Subcutaneous preadipocyte (primary cell): ENCODE results near the genes CTSK, CTXND2, S100A10, RPTN, LCE1C and LCE7A.

DNA sequence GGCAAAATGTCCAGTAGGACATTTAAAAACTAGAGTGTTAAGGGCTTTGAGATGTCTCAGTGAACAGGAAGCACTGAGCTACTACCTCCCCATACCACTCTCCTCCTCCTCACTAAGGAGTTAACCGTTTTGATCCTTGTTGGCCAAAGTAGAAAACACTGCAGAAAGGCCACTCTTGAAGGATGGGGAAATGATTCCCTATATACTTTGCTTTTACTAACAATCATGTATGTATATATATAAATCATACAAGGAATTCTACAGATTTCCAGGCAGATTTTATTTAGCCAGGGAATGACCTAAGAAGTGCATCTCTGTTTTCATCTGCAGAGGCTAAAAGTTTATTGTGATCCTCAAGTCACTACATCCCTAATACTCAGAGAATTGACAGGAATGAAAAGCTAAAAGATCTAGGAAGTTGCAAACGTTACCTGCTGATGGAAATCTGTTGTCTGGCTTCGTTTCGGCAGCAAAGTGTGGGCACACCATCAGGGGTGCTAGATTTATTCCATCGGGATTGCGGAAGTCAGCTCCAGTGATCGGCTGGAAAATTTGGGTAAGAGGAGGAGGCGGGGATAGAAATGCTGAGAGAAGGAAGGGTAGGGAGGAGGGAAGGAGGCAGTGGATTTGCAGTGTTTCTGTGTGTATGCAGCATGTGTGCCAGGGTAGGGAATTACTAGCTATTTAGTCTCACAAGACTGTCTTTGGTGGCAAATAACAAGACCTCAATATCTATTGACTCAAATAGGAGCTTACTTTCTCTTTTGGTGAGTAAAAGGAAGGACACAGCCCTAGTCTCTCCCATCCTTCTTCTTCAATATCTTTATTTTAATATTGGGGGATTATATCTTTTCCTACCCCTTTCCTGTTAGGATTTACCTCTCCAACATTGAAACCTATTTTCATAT is at the start of gene CTSK:
Gene CTSK (minus strand): TSS at position 478 of the 908 bp plus-strand sequence.
- CAGE, long polyA plus RNA = start-site peak on the minus strand centred at position 535 of the sequence, 63 bp wide, 5,049 and 2,469 reads in 2 replicates

GRCh38 chr1:150887001-150887312 is at the start of gene CTXND2:
CTXND2 (plus strand) TSS chr1:150887136.
- CAGE, long polyA plus RNA = no peak

GRCh38 chr1:150965035-150965769 is 9.4 kb downstream of the CERS2 start:
- CAGE, long polyA plus RNA = no peak

DNA sequence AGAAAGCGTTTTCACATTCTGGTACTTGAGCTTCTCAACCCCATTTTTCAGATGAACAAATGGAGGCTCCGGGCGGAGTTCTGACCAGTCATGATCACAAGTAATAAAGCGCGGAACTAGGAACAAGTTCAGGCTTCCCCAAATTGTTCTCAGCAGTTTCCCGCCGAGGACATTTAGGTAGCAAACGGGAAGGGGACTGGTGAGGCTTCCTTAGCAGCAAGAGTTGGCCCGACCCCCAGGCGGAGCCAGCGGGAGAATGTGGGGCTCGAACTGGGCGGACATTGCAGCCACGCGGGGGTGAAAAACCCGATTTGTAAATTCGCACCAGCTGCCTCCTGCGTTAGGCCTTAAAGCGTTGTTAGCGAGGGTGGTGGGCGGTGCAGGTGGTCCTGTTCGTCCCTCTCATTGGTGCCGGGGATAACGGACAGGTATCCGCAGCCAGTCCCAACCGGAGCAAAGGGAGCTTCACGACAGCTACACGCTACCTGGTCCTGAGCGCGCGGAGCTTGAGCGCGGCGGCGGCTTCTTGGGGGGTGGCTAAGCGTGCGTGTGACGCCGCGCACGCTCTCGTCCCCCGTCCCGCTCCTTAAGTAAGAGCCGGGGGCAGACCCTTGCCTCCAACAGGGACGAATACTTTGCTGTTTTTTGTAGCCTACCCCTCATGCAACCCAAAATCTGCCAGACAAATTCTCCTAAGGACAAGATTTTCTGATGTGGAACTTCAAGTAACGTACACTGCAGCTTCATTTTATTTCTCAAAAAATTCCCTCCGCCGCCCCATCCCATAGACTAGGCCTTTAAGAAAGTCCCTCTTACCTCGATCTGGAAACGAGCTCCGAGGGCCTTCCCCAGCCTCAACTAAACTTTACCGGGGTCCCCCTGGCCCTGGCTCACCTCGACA is 15.2 kb downstream of the SEMA6C start:
- CAGE, long polyA plus RNA = no peak

GRCh38 chr1:151248848-151249222 is 5.7 kb upstream of the PSMD4 start:
- CAGE, long polyA plus RNA = no peak

DNA sequence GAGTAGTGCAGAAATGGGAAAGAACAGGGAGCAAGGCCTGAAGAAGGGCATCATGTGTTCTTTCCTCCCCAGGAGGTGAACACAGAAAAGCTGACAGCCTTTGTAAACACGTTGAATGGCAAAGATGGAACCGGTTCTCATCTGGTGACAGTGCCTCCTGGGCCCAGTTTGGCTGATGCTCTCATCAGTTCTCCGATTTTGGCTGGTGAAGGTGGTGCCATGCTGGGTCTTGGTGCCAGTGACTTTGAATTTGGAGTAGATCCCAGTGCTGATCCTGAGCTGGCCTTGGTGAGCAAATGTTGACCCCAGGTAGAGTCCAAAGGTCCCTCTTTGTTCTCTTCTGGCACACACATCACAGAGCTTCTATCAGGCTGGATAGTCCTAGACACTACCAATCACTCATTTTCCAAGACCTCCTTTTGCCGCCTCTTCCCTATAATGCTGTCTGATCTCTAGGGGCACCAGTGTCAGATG is 10.8 kb downstream of the PSMD4 start:
- CAGE, long polyA plus RNA = no peak

GRCh38 chr1:151327933-151328434 is 768 bp upstream of the PI4KB start:
- CAGE, long polyA plus RNA = no peak

GRCh38 chr1:151458183-151459023 is 891 bp downstream of the POGZ start:
- CAGE, long polyA plus RNA = no peak

DNA sequence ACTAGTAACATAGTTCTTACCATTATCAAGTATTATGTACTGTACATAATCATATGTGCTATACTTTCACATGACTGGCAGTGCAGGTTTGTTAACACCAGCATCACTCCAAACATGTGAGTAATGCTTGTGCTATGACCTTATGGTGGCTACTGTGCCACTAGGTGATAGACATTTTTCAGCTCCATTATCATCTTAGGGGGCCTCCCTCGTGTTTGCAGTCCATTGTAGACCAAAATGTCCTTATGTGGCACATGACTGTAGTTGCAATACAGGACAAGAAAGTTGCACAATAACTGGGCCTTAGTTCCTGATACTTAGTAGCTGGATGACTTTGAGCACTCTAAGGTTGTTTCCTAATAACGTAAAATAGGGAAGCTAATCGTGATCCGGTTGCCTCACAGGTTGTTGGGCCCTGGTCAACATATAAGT is 595 bp upstream of the SNX27 start:
- CAGE, long polyA plus RNA = no peak

DNA sequence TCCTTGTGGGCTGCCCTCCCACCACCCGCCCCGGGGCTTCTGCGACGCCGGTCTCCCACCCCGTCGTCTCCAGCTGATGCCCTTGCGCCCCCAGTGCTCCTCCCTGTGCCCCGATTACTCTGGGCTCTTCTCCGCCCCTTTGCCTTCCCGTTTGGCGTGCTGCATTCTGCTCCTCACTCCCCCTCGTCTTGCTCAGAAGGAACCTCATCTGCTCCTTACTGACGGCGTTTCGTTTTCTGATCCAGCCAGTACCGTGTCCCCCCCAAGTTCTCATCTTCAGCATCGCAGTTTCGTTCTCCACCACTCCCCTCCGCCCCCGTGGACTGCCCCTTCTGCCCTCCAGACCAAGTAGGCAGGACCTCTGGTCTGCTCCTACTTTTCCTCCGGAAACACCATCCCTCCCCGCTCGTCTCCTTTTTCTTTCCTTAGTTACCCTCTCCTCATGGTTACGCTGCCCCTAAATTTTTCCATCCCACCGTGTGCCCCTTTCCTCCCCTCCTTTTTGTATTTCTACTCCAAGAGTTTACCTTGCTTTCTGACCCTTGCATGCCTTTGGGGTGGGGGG is 896 bp downstream of the SNX27 start:
- CAGE, long polyA plus RNA = no peak

- CAGE, long polyA plus RNA = no peak
Observed at GRCh38 chr1:151945532-151946194, 36.4 kb upstream of the THEM4 start.

- CAGE, long polyA plus RNA = no peak
Observed at GRCh38 chr1:151988215-151988575, 5.5 kb downstream of the S100A10 start.

DNA sequence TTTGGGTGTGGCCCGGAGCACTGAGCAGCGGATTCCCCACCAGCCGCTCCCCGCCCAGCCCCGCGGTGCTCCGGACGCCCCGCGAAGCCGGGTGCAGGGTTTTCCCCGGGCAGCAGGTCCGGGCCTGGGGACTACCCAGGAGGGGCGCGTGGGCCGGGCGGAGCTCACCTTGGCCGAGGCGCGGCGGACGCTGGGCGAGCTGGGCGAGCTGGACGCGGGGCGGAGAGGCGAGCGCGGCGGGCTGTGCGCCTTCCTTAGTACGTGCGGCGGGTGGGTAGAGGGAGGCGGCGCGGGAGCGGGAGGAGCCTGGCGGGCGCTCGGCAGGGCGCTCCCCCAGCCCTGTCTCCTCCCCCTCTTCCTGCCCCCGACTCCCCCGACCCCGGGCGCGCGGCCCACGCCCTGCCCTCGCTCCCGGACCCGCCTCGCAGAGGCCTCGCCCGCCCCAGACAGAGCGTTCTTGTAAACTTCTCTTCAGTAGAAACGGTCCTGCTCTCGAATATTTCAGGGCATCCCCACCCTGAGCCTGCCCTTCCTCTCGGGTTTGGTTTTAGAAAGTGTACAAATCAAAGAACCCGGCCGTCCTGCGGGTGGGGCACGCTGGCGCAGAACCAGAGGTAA is at the start of gene S100A10:
Gene S100A10 (minus strand): TSS at position 276 of the 618 bp plus-strand sequence.
- CAGE, long polyA plus RNA = start-site peak on the minus strand centred at position 242 of the sequence, 35 bp wide, 431 and 105 reads in 2 replicates

DNA sequence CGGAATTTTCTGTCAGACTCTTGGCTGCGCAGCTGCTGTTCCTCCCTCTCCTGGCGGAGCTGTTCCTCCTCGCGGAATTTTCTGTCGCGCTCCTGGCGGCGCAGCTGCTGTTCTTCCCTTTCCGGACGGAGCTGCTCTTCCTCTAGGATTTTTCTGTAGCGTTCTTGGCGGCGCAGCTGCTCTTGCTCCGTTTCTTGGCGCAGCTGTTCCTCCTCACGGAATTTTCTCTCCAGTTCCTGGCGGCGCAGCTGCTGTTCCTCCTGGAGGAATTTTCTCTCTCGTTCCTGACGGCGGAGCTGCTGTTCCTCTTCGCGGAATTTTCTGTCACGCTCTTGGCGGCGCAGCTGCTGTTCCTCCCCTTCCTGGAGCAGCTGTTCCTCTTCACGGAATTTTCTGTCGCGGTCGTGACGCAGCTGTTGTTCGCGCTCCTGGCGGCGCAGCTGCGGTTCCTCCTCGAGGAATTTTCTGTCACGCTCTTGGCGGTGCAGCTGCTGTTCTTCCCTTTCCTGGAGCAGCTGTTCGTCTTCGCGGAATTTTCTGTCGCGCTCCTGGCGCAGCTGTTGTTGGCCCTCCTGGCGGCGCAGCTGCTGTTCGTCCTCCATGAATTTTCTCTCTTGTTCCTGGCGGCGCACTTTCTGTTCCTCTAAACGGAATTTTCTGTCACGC is 7.3 kb downstream of the TCHH start:
- CAGE, long polyA plus RNA = no peak

- CAGE, long polyA plus RNA = no peak
Observed at GRCh38 chr1:152159050-152159359, at the start of gene RPTN. RPTN (minus strand) TSS chr1:152159228.

GRCh38 chr1:152399246-152399789 is 14.7 kb downstream of the CRNN start:
- CAGE, long polyA plus RNA = no peak

GRCh38 chr1:152570614-152570962 is 4.0 kb upstream of the LCE3E start:
- CAGE, long polyA plus RNA = no peak

GRCh38 chr1:152721459-152721669 is 2.0 kb downstream of the C1orf68 start:
- CAGE, long polyA plus RNA = no peak

DNA sequence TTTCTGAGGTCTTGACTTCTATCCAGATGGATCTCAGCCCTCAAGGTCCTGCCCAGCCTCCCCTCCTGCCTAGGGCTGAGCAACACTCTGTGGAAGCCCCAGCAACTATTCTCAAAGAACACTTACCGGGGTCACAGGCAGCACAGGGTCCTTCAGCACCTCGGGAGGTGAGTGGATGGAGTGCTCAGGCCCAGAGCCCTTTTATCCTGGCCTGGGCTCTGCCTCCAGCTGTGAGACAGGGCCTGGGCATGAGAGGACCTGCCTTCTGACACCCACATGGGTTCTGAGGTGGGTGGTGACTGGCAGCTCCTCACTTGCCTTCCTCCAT is at the start of gene LCE1C:
Gene LCE1C (minus strand): TSS at position 177 of the 328 bp plus-strand sequence.
- CAGE, long polyA plus RNA = no peak

DNA sequence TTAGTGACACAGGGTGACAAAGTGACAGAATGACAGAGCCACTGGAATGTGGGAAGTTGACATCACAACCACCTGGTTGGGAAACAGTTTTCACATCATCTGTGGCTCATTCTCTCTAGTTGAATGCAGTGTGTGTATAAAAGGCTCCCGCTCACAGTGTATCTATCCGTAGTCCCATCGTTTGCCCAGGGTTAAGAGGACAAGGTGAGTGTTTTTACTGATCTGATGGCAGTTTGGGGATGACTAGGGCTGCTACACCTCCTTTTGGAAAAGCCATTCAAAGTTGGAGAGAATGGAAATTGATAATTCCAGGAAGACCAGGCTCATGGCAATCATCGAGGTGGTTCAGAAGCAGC is at the start of gene LCE7A:
Gene LCE7A (plus strand): TSS at position 169 of the 356 bp plus-strand sequence.
- CAGE, long polyA plus RNA = no peak